ENCODE measurements around a stretch of chr18.

- RRBS, result no CpG with 5 or more reads among the region's 10 CpGs
Measured at GRCh38 chr18:79970165-79970825, 5.9 kb downstream of the HSBP1L1 start.

DNA sequence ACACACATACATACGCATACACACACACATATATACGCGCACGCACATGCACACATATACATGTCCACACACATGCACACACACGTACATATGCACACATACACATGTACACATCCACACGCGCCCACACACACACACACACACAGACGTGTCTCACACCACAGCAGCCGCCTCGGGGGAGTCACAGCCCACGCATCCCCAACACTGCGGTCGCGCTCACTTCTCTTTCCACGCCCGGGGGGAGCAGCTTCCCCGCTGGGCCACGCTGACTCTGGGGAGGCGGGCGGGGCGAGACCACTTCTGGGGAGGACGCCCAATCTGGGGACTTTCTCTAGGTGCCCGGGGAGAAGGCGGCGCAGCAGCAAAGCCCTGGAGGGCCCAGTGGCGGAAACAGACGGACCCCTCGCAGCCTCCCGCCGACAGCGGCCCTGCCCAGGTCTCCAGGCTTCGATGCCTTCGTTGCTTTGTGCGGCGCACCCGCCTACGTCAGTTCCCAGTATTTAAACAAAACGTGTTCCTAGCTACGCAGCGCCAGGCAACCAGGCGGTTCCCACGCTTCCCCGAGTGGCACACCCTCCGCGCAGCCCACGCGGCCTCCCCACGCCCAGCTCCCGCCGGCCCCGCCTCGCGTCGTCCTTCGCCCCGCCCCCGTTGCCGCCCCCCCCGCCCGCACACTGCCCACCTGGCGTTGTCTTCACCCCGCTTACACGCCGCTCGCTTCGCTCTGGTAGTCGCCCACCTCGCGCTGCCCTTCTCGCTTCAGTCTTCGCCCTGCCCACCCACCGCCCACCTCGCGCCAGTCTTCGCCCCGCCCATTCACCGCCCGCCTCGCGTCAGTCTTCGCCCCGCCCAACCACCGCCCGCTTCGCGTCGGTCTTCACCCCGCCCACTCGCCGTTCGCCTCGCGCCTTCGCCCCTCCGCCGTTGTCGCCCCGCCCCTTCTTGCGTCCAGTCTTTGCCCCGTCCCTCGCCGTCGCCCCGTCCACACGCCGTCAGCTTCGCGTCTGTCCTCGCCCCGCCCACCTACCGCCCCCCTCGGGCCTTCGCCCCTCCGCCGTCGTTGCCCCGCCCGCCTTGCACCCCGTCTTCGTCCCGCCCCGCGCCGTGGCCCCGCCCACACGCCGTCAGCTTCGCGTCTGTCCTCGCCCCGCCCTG is 688 bp upstream of the RBFA start:
- RRBS, result 2% methylated on average over 5 of the region's 131 CpGs

- RRBS, result no CpG with 5 or more reads among the region's 18 CpGs
Measured at GRCh38 chr18:80135810-80136898, 27.1 kb downstream of the ADNP2 start.

DNA sequence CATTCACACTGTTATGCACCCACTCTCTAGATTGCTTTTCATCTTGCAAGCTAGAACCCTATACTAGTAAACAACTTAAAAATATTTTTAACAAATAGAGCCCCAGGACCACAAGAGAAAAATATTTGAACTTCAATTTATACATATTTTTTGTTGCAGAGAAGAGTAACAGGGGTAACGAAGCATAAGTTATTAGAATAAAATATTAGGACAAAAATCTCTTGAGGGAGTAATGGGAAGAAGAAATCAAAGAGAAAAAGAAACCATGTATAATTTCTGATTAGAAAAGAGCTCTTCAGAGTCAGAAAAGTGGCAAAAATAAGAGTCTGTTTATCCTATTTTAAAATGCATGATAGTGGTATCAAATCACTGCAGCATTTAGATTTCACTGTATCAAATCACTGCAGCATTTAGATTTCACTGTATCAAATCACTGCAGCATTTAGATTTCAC is 39.6 kb downstream of the PARD6G start:
- RRBS, result no CpG with 5 or more reads among the region's 1 CpG